A172 (cell line): ENCODE measurements around a stretch of chr12.

DNA sequence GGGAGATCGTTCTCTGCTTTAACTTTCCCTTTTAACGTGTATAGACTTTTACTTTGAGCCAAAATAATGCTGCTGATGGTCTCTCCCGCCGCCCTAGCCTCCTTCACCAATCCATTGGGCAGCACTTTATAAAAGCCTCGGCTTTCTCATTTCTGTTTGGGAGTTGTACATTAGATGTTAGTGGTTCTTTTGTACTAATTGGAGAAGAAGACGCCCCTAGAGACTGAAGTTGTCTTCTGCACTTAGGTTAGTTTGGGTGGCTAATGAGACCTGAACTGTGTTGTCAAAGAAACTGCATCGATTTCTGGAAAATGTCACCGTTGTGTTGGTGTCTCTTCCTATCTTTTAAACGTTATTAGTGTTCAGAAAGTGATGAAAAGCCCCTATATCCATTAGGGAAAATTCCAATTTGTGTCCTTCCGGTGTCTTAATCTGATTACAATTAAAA, 1.5 kb downstream of the TMTC2 start:
- RAMPAGE, long total RNA, result no peak

DNA sequence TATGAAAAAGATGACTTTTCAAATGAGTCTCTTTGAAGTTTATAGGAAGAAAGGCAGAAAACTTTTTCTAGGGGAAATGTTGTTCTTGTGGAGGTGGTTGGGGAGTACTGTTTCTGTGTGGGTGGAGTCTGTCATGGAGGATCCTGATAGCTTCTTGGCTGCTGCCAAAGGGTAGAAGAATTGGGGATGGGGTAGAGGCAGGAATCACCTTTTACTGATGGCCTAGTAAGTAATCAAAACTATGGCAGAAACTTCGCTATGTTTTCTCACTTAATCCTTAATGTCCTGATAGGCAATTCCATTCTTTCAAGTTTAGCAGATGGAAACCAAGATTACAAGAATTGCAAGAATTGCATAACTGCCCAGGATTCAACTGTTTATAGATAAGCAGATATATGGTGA, 463.8 kb downstream of the TMTC2 start:
- RAMPAGE, long total RNA, result no peak

GRCh38 chr12:85278366-85278697, 1.7 kb upstream of the ALX1 start:
- RAMPAGE, long total RNA, result no peak

GRCh38 chr12:85736191-85736521, 100.1 kb downstream of the RASSF9 start:
- RAMPAGE, long total RNA, result no peak

DNA sequence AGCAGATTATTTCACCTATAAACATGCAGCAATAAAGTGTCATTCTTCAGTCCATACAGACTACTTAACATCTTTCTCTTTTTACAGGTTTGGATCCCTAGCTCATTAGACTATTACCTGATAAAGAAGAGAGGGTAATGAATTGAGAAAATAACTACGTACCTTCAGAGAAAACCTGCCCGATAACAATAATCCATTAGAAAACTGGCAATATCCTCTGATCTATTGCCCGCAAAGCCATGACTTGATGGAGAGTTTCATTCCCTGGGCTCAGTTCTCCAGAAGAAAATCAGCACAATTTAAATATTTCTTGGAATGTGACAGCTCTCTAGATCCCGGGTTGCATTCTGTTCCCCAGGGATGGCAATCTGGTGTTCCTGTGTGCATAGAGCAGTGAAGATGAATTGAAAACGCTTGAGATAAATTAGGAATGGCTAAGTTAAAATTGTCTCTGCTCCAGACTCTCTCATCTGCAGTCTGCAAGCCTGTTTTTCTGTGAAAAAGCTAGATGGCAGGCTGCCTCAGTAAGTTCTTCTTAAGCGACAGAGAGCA, 582.4 kb upstream of the MGAT4C start:
- RAMPAGE, long total RNA, result no peak

DNA sequence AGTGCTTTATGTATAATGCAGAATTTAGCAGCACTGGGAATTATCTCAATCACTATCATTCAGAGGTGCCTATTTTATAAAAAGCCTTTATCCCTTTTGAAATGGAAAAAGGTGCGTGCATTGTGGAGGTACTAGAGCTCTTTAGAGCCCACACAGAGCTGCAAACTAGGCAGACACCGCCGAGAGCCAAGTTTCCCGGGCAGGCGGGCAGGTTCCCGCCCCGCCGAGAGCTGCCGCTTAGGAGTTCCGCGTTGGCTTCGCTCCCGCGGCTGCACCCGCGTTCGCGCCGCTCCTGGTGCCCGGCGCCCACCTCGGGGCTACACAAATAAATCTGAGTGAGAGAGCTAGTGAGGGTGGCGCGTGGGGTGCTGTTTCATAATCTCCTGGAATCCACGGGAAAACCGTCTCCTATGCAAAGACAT, 753 bp downstream of the KITLG start:
- RAMPAGE, long total RNA, result no peak

- RAMPAGE, long total RNA, result no peak
Observed at GRCh38 chr12:88944165-88944709, 364.0 kb upstream of the KITLG start.

GRCh38 chr12:89019394-89020131, 332.7 kb downstream of the DUSP6 start:
- RAMPAGE, long total RNA, result no peak

GRCh38 chr12:89244478-89245631, 107.4 kb downstream of the DUSP6 start:
- RAMPAGE, long total RNA, result no peak

DNA sequence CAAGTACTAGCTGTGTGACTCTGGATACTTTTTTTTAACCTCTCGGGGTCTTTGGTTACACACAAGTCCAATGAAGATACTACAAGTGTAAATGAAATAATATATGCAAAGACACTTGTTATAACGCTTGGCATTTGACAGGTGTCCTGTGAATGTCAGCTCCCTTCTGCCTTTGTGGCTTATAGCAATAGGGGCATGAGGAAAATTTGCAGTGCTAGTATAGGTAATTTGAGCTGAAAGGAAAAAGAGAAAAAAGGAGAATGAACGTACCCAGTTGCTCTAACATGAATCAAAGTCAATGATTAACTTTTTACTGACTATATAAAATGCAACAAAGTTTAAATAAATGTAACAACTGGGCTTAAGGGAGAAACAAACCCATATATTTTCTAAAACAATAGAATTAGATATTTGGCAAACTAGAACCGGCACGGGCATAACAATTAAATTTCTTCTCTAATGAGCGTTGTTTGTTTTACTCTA, 25.6 kb upstream of the DUSP6 start:
- RAMPAGE, long total RNA, result no peak

- RAMPAGE, long total RNA, result no peak
Observed at GRCh38 chr12:89386062-89386821, 33.9 kb upstream of the DUSP6 start.

- RAMPAGE, long total RNA, result no peak
Observed at GRCh38 chr12:89541622-89542785, 16.2 kb upstream of the POC1B start.

- RAMPAGE, long total RNA, result no peak
Observed at GRCh38 chr12:89566729-89567036, 40.8 kb upstream of the POC1B start.

GRCh38 chr12:89707435-89708426, 907 bp downstream of the ATP2B1 start:
- RAMPAGE, long total RNA, result no peak

GRCh38 chr12:89756986-89757533, 48.4 kb upstream of the ATP2B1 start:
- RAMPAGE, long total RNA, result no peak

DNA sequence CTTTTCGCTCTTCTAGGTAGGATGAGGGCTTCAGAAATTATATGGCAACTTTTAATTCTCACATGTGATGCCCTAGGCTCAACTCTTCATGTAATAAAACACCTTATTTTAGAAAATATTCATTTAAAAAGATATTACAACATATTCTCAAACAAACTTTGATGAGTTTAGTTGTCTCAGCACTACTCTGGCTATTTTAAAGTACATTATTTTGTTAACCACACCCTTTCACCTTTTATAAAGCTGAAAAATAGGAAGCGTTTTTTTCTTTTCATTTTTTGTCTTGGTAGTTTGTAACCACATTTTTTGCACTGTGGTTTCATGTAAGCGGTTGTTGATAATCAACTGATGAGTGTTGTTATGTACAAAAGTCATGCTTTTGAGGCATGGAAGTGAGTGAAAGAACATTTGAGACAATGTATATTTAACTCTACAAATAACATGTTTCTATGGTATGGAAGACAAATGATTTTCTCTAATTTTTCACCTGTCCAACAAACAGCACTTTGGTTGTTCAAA, 52.1 kb upstream of the ATP2B1 start:
- RAMPAGE, long total RNA, result no peak

GRCh38 chr12:89919403-89919972, 210.8 kb upstream of the ATP2B1 start:
- RAMPAGE, long total RNA, result no peak

- RAMPAGE, long total RNA, result no peak
Observed at GRCh38 chr12:90091157-90091741, 382.6 kb upstream of the ATP2B1 start.

- RAMPAGE, long total RNA, result no peak
Observed at GRCh38 chr12:92093802-92094397, 51.7 kb downstream of the BTG1 start.

DNA sequence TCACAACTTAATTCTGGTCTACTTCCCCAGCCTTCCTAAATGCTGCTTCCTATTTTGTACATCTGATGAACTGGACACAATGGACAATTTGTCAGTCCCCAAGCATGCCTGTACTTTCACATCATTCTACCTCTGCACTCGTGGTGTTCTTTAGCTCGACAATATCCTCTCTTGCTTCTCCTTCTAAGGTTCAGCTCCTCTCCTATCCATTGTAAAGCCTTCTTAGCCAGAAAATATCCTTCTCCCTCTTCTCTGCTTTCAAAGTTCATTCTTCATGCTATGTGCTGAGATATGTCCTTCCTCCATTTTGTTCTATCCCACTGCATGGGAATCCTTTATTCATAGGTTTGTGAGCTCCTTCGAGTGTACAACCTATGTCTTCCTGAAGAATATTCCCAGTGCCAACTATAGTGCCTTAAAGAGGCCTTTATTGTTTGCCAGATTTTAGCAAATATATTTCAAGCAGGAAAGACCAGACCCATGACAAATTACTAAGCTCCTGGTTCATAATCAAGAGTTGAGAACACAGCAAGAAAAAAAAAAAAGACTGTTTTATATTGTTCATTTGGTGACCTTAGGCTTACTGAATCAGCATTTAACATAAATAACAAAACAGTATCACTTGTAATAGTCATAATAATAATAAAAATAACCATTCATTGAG, 33.5 kb downstream of the BTG1 start:
- RAMPAGE, long total RNA, result no peak